Left lung (tissue), 1 donor: ENCODE results near the gene KSR1.

- PRO-cap, result no peak
Measured at GRCh38 chr17:20938146-20938717, 104.6 kb downstream of the USP22 start.

- PRO-cap, result no peak
Measured at GRCh38 chr17:21186376-21186969, 27.5 kb downstream of the TMEM11 start.

- PRO-cap, result no peak
Measured at GRCh38 chr17:21227923-21228793, 14.2 kb upstream of the TMEM11 start.

GRCh38 chr17:21283751-21284112 is 779 bp upstream of the MAP2K3 start:
- PRO-cap, result no peak

DNA sequence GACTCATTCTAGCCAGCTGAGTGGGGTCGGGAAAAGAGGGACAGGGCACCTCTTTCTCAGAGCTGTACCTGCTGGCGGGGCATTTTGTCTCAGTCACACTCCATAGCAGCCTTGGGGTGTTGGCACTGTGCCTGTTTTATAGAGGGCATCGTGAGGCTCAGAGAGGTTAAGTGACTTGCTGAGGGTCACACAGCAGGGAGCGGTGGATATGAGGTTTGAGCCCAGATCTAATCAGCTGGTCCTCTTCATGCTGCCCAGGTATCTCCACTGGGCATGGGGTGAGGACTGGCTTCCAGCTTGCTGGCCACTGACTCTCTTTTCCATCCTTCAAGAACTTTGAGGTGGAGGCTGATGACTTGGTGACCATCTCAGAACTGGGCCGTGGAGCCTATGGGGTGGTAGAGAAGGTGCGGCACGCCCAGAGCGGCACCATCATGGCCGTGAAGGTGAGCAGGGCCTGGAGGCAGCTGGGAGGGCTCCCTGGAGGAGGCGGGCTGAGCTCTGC is 15.8 kb downstream of the MAP2K3 start:
- PRO-cap, result no peak

DNA sequence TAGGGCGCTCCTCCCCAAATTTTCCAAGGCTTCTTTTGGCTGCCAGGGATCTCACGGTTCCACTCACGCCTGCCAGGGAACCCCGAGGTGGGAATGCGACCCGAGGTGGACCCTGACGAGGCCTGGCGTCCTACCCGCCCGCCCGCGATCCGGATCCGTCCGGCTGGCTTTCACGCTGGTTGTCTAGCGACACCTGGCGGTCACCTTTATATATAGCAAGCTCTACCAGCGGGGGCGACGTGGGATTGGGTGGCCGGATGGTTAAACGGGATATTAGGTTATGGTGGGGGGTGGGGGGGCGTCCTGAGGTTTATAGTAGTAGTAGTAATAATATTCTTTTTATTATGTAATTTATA is 136.8 kb downstream of the KCNJ12 start:
- PRO-cap, result no peak

DNA sequence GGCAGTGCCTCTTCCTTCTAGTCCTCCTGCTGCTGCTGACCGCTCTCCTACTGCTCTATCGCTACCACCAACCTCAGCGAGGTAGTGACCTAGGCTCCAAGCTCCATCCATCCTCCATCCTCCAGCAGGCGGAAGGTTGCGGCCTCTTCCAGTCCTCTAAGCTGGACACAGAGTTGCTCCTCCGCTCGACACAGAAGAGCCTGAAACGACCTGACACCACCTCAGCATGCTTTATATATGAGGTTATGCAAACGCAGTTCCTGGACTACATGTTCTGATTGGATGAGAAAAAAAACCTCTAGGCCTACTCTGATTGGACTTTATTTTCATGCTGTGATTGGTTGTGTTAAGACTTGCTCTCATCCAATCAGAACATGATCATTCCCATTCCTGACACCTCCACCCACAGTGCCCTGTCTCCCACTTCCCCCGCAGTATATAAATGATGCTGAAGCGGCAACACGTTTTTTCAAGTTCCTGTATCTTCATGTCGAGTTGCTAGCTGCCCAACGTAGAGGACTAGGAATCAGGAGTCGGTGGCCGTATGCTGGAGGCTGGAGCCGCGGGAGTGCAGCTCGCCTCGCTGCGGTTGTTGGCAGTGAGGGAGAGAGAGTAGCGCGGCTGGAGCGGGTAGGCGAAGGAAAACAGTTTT is 398.1 kb downstream of the KCNJ18 start:
- PRO-cap, result no peak

DNA sequence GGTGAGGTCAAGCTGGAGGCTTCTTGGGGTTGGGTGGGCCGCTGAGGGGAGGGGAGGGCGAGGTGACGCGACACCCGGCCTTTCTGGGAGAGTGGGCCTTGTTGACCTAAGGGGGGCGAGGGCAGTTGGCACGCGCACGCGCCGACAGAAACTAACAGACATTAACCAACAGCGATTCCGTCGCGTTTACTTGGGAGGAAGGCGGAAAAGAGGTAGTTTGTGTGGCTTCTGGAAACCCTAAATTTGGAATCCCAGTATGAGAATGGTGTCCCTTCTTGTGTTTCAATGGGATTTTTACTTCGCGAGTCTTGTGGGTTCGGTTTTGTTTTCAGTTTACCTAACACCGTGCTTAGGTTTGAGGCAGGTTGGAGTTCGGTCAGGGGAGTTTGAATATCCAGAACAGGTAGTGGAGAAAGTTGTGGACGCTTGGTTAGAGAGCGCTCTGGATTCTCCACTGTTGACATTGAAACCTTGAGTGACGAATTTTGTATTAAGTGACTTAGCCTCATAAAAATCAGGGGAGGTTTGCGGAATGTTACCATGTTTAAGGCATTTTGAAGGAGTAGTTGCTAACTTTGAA is 511.2 kb downstream of the KCNJ18 start:
- PRO-cap, result no peak

DNA sequence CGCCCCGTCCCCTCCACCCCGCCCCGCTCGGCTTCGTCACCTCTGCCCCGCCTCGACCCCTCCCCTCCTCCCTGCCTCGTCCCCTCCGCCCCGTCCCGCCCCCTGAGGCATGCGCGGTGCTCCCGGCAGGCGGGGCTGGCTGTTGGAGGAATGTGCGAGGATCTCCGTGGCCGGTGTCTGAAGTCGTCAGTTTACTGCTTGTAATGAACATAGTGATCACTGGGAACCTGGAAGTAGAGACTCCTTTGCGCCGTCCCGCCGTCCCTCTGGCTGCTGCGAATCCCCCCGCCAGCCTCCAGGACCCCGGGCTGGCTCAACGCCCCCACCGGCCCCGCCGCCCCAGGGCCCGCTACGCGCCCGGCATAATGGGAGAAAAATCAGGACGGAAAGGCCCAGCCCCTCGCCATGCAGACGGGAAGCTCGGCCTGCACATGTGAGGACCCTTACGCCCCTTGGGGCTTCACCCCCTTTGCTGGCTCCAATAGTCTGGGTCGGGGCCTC is 743.0 kb downstream of the KCNJ18 start:
- PRO-cap, result no peak

GRCh38 chr17:22521275-22521738 is 829.0 kb downstream of the KCNJ18 start:
- PRO-cap, result no peak

DNA sequence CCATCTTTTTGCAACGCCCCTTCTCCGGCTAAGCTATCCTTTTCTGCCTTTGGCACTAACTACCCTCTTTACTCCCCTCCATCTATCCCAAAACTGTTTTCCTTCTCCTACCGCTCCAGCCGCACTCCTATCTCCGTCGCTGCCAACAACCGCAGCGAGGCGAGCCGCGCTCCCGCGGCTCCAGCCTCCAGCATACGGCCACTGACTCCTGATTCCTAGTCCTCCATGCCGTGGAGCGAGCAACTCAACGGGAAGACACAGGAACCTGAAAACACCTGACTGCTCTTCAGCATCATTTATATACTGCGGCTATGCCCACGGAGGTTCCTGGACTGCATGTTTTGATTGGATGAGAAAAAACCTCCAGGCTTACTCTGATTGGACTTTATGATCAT is 204.9 kb upstream of the WSB1 start:
- PRO-cap, result no peak

- PRO-cap, result no peak
Measured at GRCh38 chr17:27247301-27247917, 46.5 kb upstream of the WSB1 start.

GRCh38 chr17:27315368-27315911 is 21.5 kb downstream of the WSB1 start:
- PRO-cap, result no peak

- PRO-cap, result unidirectional peak, plus-strand start at chr17:27456041; bidirectional peak, plus-strand start at chr17:27456448, minus-strand start at chr17:27456196
Measured at GRCh38 chr17:27455806-27456543, at the start of gene KSR1. Gene KSR1 (plus strand): TSS chr17:27456448.

DNA sequence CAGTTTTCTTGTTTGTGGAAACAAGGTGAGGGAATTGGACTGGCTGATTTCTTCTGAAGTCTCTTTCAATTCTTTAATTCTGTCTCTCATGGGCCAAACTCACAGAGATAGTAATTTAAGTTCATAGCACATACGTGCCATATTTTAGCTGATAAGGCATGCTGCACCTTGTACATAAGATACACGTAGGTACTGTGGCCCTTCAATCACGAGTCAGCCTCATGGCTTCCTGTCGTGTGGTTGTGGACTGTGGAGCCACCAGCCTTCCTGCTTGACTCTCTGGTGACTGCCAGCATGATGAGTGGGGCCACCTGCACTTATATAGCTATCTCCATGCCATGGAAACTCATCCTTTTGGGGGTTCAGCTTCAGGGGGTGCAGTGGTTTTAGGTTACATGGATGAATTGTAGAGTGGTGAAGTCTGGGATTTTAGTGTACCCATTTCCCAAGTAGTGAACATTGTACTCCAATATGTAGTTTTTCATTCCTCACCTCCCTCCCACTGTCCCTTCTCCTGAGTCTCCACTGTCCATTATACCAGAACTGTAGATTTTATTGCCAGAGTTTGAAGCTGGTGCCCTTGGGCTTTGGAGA is 25.2 kb downstream of the KSR1 start:
- PRO-cap, result no peak

GRCh38 chr17:27605391-27605885 is 25.6 kb upstream of the LGALS9 start:
- PRO-cap, result no peak

GRCh38 chr17:27632809-27633269 is 1.9 kb downstream of the LGALS9 start:
- PRO-cap, result bidirectional peak, plus-strand start at chr17:27633104, minus-strand start at chr17:27632898

- PRO-cap, result no peak
Measured at GRCh38 chr17:28049843-28050897, 7.7 kb downstream of the NLK start.

DNA sequence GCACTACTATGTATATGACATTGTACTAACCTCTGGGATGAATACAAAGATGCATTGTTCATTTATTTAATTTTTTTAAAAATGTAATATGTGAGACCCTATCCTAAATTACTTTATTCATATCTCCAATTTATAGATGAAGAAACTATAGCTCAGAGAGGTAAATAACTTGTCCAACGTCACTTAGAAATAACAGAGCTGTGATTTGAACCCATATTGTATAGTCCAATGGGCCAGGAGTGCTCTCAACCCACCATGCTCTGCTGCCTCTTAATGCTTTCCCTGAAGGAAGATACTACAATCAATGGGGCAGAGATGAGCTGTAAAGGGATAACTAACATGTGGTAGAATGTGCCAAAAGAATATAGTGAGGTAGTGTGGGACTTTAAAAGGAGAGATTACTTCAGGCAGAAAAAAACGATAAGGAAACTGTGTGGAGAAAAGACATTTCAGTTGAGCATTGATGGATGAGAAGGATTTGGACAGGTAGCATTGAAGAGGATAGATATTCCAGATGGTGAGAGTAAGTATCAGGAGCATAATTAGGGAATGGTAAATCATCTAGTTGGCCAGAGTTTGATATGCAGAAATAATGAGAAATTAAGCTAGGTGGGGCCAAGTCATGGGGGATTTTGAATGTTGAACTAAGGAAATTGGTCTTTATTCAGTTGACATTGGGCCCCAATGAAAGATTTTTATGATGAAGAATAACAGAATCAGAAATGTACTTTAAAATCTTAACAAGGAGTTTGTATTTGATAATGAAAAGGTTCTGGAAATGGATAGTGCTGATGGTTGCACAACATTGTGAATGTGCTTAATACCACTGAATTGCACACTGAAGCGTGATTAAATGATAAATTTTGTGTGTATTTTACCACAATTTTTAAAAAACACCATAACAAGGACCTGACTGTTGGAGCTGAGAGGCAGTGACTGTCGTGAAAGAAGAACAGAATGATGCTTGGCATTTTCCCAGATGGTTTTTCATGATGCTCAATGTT is 97.4 kb downstream of the NLK start:
- PRO-cap, result no peak

- PRO-cap, result unidirectional peak, plus-strand start at chr17:28334386; unidirectional peak, plus-strand start at chr17:28334421
Measured at GRCh38 chr17:28333831-28334687, 1.2 kb downstream of the IFT20 start.